Jurkat, Clone E6-1 (cell line): ENCODE data around the gene CCDC7.

- RRBS: no CpG with 5 or more reads among the region's 18 CpGs
Measured at GRCh38 chr10:32378352-32379274, 31.7 kb upstream of the EPC1 start.

DNA sequence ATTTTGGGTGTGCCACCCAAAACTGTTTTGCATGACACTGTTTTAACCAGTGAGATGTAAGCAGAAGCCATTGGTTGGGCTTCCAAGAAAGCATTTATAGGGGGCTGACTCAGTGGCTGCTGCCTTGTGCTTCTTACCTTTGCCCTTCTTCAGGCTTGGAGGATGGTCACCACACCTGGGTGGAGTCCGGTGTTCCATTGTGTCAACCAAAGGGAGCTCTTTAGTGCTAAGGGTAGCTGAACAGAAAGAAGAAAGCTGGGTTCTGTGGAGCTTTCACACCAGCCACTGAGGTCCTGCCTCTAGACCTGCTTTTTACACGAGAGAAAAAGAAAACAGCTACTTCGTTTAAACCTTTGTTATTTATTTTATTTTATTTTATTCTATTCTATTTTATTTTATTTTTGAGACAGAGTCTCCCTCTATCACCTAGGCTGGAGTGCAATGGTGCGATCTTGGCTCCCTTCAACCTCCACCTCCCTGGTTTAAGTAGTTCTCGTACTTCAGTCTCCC is 37.4 kb upstream of the EPC1 start:
- RRBS: no CpG with 5 or more reads among the region's 5 CpGs

DNA sequence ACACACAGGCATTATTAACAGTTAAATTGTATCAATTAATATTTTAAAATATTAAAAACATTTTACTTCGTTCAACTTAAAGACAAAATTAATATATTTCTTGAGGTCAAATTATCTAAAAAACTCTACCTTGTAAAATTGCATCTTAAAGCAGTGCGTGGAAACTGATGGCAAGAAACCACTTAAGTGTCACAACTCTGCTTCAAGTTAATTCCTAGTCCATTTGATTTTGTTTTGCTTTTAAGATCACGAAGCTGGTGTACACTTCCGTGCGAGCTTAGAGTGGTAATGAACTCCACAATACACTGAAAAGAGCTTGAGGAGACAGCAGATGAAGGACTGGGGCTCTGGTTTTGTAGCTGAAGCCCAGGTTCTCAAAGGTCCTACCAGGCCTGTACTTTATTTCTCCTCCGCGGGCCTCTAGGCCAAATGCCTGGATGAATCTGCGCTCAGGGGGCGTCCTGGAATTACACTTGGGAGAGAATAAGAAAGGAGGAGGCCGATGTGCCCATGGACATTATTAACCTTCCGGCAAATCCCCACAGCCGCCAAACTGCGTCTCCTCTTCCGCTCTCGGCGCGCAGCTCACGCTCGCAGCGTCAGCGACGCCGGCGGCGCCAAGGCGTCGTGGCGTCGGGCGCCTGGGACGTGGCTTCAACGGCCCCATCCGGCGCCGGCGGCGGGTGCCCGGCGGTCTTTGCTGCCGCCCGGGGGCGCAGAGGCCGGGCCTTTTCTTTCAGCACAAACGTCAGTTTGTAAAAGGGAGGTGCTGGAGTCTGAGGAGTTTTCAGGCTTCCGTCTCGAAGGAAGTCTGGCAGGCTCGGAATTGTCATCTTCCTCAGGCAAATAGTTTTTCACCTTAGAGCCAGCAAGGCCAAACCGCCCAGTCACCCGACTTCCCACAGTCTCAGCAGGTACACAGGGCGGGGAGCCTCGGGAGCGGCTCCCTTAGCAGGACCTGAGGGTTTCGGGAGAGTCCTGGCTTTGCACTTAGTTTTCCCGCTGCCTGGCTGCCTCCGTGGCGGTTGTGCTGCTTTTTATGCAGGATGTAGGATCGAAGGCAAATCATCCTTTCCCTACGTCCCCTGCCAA is at the start of gene CCDC7:
Gene CCDC7, plus strand, starts transcription at position 657 of the 1,092 bp plus-strand sequence.
- RRBS: 1% methylated on average over 21 of the region's 58 CpGs

DNA sequence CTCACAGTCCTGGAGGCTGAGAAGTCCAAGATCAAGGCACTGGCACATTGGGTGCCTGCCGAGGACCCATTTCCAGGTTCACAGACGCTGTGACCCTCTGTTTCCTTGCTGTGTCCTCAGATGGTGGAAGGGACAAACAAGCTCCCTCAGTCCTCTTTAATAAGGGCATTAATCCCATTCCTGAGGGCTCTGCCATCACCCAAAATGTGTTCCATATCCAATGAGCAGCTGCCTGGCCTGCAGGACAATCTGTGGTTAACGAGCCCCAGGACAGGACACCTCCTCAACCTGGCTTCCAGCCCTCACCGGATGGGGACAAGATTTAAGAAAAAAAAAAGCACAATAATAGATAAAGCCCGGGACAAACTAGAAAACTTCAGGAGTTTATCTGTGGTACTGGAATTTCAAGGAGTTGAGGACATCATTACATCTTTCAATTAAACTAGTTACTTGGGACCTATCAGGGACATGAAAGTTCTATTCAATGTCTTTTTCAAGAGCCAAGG is 67.4 kb downstream of the ITGB1 start:
- RRBS: no CpG with 5 or more reads among the region's 5 CpGs

GRCh38 chr10:32938461-32939073 is 19.5 kb downstream of the ITGB1 start:
- RRBS: 93% methylated on average over 3 of the region's 15 CpGs

DNA sequence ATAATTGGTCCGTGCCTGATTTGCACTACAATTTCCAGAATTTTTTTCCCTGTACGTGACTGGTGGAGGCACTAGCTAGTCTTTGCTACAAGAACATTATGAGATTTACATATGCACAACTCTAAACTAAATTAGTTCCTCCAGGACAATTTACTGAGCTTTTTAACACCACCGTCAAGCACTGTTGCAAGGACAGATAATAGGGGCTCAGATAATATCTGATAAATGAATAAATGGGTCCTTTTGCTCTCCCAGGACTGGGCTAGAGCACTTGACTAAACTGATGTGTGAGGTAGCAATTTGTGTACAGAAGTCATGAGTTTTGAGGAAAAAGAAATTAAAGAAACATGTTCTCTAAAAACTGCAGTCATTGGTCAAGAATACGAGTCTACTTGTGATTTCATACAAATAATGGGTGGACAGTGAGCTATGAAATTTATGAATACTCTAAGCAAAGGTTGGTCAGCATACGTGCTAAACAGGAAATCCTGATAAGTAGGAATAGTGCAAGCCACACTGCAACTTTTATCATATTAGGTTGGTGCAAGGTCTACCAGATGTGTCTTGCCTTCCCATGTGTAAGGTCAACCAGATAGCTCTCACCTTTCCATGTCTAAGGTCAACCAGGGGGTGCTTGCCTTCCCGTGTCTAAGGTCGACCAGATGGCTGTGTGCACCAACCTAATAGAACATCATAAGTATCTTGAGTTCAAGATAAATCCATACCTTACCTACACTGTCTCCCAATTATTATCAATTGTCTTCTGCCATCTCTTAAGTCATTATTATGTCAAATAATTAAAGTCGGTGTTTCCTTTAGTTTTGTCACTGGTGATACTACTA is 1.9 kb upstream of the ITGB1 start:
- RRBS: no CpG with 5 or more reads among the region's 8 CpGs

GRCh38 chr10:32970892-32971382 is 12.9 kb upstream of the ITGB1 start:
- RRBS: no CpG with 5 or more reads among the region's 3 CpGs

- RRBS: no CpG with 5 or more reads among the region's 6 CpGs
Measured at GRCh38 chr10:33150786-33151409, 183.6 kb downstream of the NRP1 start.

DNA sequence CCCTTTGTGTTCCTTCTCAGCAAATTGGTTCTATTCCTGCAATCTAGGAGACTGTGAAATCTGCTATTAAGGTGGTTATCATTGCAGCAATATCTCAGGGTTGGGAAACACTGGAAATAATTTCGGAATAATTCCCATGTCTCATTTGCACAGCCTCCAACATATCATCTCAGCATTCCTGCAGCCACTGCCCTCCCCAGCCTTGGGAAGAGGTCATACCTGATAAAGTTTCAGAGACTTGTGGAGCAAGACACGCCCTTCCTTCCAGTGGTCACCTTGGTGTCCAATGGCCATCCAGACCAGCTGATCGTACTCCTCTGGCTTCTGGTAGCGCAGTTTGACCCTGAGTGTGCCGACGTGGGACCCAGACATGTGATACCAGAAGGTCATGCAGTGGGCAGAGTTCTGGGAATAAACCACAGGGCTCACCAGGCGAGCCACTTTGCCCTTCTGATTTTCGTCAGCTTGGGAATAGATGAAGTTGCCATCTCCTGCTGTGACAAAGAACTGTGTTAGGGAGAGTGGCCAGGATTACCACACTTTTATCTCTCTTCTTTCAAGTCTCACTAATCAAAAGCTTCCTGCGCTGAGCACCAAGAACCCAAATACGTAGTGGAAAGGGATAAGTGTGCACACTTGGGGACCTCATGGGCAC is 148.3 kb downstream of the NRP1 start:
- RRBS: no CpG with 5 or more reads among the region's 10 CpGs

DNA sequence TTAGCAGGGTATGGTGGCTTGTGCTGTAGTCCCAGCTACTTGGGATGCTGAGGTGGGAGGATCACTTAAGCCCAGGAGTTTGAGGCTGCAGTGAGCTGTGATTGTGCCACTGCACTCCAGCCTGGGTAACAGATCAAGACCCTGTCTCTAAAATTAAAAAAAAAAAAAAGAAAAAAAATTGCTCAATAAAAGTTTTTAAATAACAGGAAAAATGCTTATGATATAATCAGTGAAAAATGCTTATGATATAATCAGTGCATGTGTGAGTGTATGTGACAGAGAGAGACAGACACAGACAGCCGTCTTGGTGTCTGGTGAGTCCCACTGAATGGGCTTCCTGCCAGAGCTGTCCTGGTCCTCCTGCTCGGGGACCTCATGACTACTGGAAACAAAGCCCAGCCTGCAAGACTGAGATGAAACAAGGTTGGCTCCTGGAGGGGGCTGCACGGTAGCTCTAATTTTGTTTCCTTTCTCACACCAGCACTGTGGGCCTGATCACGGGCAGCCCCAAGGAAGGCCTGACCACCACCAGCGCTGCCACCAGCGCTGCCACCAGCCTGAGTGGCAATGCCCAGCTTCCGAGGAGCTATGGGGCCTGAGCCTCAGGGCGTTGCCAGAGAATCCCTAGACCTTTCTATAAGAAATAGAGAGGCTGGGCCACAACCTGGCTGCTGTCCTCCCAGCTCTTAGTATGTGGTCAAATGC is 57.4 kb downstream of the NRP1 start:
- RRBS: no CpG with 5 or more reads among the region's 8 CpGs

DNA sequence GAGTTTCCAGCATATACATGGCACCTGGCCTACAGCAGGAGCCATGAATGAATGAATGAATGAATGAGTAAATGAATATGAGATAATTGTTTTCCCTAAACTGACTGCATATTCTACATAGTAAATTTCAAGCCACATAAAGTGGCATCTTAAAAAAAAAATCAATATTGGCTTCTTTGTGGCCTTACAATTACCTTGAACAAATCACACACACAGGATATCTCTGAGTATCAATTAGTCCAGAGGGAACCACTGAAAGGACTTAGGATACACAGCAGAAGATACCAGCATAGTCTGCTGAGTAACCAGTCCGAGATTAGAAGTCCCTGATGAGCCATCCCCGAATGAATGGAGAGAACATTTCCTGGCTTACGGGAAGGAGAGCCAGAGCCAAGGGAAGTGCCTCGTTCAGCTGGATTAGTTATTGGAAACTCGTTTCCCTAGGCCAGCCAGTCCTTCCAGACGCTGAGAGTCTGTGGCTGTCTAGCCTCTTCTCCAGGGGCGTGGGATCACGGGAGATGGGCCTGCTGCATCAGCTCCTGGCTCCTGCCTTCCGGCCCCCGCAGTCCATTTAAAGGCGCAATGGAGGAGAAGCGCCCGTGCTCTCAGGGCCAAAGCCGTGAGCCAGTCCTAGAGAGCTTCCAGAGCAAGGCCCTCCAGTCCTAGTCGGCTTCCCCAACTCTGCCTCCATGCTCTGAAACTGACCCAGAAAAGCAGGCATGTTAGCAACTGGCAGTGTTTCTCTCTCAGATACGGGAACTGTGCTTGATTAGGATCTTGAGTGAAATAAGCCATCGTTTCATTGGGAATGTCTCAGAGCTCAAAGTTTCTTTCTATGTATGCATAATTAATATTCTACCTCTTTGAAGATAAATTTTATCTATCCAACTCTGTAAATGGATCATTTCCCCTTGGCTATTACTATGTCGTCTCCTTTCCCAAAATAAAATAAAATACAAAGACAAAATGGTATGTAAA is 712.8 kb downstream of the PARD3 start:
- RRBS: no CpG with 5 or more reads among the region's 18 CpGs

DNA sequence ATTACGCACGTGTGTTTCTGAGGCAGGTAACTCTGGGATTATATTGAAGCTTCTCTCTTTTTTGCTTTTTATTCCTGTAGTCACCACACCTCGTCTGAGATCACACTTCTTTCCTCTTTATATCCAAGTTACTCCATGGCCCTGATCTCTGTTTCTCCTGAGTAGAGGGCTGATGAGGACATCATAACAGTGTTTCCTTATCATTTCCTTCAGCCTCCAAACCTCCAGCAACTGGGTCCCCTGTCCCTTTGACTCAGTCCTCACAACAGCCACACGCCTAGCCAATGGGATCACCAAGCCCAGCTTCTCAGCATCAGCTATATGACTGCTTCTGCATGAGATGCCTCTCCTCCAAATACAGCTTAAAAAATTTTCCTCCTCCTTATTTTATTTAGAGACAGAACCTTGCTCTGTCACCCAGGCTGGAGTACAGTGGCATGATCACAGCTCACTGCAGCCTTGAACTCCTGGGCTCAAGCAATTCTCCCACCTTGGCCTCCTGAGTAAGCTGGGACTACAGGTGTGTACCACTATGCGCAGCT is 586.2 kb downstream of the PARD3 start:
- RRBS: no CpG with 5 or more reads among the region's 5 CpGs

DNA sequence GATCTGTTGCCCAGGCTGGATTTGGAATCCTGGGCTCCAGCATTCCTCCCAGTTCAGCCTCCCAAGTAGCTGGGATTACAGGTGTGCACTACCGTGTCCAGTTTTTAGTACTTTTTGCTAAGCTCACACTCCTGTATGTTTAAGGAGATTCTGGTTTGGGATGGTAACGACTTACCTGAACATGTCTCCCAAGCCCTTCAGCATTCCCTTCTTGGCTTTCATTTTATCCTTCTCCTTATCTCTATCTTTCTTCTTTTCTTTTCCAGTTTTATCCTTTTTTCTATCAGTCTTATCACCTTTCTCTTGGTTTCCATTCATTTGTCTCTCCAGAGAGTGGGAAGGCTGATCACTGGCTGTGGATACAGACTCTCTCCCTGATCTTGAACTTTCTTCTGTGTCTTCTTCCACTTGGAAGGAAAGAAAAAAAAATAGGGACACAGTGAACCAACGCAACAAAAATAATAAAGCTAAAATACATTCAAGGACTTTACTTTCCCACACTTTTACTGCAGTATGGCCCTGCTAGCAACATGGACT is 498.1 kb downstream of the PARD3 start:
- RRBS: no CpG with 5 or more reads among the region's 3 CpGs

DNA sequence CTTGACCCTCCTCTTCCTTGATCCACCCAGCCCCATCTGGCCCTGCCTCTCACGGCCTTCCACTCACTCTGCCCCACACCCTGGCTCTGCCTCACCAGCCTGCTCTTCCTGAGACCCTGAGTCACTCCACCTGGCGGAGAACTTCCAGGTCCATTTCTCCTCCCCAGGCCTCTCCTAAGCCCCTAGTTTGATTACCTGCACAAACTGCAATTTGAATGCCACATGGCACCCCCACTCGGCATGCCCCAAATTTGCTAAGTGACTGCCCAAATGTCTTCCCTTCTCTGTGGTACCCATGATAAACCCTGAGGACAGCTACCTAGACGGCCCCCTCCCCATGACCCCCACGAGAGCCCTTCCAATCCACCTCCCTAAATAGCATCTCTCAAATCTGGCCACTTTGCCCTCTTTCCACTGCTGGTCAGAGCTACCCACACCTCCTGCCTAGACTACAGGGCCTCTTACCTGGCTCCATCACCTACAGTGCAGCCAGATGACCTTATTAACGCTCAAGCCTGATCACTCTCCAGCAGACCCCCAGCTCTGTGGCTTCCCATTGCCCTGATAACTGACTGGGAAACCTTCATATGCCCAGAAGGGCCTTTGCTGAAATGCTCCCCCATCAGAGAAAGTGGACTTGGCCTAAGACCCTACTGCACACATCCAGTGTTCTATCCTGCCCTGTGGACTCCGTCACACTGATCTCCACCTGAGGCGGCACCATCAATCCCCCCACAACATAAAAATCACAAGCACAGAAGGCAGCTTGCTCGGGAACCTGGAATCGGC is 172.5 kb downstream of the PARD3 start:
- RRBS: no CpG with 5 or more reads among the region's 10 CpGs

DNA sequence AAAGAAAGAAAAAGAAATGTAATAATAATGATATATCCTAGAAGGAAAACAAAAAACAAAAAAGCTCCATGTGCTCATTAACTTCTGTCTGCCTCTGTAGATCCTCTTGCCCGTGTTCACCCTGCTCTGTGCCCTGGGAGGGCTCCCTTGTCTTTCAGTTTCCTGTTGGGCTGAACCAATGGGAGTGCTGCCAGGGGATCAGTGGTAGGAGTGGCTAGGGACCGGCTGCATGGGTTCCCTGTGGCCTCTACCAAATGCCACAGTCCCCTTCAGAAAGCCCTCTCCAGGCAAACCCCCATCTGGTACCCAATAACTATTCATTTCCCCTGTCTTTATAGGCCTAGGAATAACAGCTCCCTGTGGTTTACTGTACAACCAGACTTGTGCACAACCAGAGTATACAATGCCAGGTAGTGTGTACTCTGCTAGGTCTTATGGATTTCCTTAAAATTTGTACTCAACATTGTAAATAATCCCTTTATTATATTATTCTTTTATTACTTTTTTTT is 51.8 kb upstream of the PARD3 start:
- RRBS: no CpG with 5 or more reads among the region's 2 CpGs

- RRBS: 7% methylated on average over 1 of the region's 14 CpGs
Measured at GRCh38 chr10:34918746-34919242, 103.7 kb upstream of the PARD3 start.

- RRBS: no CpG with 5 or more reads among the region's 3 CpGs
Measured at GRCh38 chr10:35392333-35392819, 56.1 kb downstream of the CCNY start.

DNA sequence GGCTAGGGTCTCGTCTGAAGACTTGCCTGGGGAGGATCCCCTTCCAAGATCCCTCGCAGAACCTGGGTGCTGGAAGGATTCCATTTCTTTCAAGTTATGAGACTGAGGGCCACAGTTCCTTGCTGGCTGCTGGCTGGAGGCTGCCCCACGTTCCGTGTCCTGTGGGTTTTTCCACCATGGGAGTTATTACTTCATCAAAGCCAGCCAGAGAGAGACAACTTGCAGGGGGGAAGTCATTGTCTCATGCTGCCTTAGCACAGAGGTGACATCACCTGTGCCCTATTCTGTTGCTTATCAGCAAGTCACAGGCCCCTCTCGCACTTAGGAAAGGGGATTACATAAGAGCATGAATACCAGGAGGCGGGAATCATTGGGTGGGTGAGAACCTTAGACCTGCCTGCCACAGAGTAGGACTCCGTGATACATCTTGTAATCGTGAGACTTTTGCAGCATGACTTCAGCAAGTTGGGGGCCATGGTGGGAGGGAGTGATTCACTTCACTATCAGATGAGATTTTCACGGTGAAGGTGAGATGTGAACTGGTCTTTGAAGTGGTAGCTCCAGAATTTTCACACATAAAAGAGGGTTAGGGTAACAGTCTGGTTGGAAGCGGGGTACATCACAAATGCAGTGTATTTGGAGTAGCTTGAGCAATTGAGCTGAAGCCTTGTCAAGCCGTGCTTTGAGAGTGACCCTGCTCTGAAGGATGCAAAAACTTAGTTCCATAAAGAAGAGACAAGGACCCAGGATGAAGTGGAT is 78.1 kb downstream of the CCNY start:
- RRBS: no CpG with 5 or more reads among the region's 11 CpGs

GRCh38 chr10:35444381-35445418 is 108.4 kb downstream of the CCNY start:
- RRBS: no CpG with 5 or more reads among the region's 10 CpGs

GRCh38 chr10:35448646-35449236 is 112.4 kb downstream of the CCNY start:
- RRBS: no CpG with 5 or more reads among the region's 6 CpGs